Pericardium fibroblast (primary cell): ENCODE results near the gene MALSU1.

- RAMPAGE, long total RNA, result no peak
These were observed 201.4 kb upstream of the CDCA7L start for GRCh38 chr7:22146908-22147661.

GRCh38 chr7:22219759-22220633, 137.0 kb downstream of the RAPGEF5 start:
- RAMPAGE, long total RNA, result no peak

- RAMPAGE, long total RNA, result no peak
These were observed 823 bp downstream of the RAPGEF5 start for GRCh38 chr7:22355899-22356762.

DNA sequence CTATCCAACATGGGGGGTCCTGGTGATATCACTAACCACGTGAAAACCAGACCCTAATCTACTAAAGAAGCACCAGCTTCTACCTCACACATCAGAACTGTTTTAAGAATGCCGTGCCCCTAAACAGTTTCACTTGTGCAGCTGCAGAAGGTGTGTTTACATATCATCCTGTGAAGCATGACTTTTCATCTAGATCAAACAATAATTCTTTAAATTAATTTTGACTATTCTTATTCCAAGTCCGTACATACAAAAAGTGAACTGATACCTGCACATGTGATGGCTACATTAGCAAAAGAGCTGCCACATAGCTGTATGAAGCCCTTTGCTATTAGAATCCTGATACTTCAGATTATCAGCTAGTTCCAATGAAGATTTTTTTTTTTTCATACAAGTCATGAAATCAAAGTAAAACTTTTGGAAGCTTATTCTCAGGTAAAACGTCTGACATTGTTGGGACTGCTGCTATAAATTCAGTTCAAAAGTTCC, 60.9 kb downstream of the STEAP1B start:
- RAMPAGE, long total RNA, result no peak

GRCh38 chr7:22445046-22445972, 54.7 kb downstream of the STEAP1B start:
- RAMPAGE, long total RNA, result no peak

DNA sequence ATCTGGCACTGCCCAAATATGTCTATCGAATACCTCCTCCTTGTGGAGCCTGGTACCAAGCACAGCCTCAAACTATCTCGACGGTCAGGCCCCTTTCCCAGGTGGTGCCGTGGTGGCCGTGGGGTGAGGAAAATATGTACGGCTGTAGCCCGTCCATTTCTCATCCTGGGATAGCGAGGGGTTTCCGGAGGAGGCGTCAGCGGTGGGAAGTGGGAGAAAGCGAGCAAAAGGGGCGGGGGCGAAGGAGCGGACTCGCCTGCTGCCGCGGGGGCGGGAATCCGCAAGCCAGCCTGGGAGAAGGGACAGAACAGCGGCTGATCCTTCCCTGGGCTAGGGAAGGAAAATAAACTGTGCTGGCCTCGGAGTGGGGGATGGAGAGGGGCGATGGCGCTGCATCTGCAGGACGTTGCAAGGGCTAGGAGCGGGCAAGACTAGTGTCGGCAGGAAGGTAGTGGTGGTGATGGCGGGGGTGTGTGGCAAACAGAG, 49.7 kb upstream of the STEAP1B start:
- RAMPAGE, long total RNA, result no peak

GRCh38 chr7:22667430-22668296, 59.3 kb upstream of the IL6 start:
- RAMPAGE, long total RNA, result no peak

DNA sequence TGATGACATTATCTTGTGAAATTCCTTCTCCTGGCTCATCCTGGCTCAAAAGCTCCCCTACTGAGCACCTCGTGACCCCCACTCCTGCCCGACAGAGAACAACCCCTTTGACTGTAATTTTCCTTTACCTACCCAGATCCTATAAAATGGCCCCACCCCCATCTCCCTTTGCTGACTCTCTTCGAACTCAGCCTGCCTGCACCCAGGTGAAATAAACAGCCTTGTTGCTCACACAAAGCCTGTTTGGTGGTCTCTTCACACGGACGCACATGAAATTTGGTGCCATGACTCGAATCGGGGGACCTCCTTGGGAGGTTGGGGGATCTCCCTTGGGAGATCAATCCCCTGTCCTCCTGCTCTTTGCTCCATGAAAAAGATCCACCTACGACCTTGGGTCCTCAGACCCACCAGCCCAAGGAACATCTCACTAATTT, 23.5 kb upstream of the IL6 start:
- RAMPAGE, long total RNA, result no peak

DNA sequence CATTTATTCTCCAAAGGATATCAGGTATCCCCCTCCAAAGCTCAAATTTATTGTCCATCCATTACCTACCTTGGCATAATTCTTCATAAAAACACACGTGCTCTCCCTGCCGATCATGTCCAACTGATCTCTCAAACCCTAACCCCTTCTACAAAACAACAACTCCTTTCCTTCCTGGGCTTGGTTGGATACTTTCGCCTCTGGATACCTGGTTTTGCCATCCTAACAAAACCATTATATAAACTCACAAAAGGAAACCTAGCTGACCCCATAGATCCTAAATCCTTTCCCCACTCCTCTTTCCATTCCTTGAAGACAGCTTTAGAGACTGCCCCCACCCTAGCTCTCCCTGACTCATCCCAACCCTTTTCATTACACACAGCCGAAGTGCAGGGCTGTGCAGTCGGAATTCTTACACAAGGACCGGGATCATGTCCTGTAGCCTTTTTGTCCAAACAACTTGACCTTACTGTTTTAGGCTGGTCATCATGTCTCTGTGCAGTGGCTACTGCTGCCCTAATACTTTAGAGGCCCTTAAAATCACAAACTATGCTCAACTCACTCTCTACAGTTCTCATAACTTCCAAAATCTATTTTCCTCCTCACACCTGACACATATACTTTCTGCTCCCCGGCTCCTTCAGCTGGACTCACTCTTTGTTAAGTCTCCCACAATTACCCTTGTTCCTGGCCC, 20.1 kb upstream of the IL6 start:
- RAMPAGE, long total RNA, result no peak

- RAMPAGE, long total RNA, result no peak
These were observed 770 bp upstream of the IL6 start for GRCh38 chr7:22726106-22726754.

- RAMPAGE, long total RNA, result no peak
These were observed 1.0 kb downstream of the IL6 start for GRCh38 chr7:22728112-22728340.

- RAMPAGE, long total RNA, result no peak
These were observed 4.2 kb downstream of the IL6 start for GRCh38 chr7:22731127-22731627.

DNA sequence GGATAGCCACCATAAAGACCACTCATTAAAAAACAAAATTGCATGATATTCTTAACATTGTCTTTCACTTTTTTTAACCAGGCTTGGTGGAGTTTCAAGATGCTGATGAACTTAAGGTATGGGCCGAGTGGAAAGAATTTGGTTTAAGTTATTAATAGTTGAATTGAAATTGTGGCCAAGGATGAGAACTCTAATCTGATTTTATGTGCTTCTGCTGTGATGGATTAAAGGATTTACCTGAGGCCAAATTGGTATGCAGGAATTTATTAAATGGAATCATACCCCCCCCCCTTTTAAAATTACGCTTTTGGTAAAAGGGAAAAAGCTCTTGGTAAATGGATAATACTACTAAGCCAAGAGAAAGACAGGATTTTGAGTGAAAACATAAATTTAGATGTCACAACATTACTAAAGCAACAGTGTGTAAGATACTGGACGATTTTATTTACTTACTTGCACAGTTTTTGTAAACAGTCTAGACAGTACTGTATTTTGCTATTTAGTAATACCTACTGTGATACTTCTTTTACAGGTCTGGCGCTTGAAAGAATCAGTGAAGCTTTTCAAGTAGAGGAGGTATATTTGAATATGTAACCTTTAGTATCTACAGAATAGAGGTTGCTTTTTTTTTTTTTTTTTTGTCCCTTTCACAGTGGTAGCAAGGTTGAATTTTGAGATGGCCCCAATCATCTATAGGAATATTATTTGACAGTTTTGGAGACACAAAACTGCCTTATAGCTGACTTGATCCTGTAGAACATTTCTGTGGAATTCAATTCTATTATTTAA, 34.0 kb upstream of the TOMM7 start:
- RAMPAGE, long total RNA, result no peak

GRCh38 chr7:22864857-22865758, 42.5 kb upstream of the TOMM7 start:
- RAMPAGE, long total RNA, result no peak

GRCh38 chr7:23014220-23014668, 314 bp upstream of the HYCC1 start:
- RAMPAGE, long total RNA, result no peak

DNA sequence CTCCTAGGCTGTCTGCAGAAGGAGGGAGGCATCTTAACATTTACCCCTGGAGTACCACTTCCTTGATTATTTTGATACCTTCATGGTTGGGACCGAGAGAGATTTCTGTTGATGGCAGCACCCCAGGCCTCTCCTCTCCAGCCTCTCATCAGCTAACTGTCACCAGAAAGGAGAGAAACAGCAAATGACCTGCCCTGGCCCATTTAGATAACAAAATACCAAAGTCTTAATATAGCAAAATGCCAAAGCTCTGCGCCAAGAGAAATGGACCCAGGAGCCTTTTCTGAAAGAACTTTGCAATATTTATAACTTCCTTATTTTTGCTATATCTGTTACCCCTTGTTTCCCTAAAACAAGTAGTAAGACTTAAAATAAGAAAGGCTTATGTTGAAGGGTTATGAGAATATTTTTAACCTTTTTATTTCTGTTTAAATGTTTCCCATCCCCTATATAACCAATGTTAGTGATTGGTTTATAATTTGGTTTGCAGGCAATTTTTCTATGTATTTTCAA, 29.9 kb upstream of the KLHL7 start:
- RAMPAGE, long total RNA, result no peak

DNA sequence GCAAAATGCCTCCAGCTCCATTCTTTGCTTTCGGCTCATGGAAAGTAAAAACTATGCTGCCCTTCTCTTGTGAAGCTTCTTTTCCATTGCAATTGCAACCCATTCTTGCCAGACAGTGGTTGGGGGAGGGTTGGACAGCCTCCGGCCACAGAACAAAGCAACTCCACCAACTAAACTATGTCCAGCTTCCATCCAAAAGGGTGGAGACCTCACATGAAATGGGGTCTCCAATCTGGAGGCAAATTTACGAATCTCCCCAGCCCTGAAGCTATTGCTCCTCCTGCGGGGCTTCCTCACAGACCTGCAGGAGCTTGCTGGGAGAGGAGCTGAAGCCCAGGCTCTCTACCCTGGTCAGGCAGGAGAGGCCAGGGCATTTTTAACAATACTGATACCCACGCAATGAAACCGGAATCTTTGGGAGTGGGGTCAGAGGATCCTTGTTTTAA, 543 bp downstream of the GPNMB start:
- RAMPAGE, long total RNA, result no peak

DNA sequence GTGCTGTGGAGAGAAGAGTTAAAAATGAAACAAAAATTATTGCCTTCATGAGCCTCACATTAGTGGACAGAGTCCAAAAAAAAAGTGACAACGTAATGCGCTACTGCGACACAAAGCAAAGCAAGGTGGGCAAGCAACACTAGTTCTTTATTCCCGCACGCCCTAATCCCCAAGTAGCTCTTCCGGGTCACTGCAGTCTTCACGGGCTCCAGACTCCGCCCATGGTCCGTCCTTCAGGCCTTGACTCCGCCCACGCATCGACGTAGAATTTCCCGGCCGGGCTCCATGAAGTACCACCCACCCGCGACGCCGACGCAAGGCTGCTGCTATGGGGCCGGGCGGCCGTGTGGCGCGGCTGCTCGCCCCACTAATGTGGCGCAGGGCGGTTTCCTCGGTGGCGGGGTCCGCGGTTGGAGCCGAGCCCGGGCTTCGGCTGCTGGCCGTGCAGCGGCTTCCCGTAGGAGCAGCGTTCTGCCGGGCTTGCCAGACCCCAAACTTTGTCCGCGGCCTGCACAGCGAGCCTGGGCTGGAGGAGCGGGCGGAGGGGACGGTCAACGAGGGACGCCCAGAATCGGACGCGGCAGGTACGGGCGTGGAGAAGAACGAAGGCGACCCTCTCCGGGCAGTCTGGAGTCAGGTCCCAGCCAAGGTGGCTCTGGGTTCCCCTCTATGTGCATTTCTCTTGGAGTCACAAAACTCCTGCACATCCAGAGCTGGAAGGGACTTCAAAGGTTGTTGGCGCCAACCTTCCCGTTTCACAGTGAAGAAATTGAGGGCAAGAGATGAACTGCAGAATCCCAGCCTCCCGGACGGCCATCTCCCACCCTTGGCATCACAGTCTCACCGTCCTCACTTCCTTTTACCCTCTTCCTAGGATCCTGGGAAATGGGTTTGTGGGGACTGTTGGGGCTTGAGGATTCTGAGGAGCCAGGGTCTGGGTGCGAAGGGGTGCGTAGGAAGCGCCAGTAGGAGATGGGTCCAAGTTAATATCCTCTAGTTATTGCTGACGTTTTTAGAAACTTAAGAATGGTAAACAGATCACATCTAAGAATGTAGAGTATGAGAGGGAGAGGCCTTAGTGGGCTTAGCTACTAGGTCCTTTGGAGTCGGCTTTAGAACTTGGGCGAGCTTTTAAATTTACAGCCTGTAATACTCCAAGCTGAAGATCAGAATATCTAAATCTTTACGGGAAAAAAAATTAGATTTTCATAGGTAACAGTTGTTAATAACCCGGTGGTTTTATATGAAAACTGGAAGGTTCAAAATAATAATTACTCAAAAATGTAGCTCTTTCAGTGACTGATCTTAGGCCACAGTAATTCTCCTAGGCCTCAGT, at the start of gene MALSU1:
MALSU1 (plus strand) TSS at position 315 of the 1,336 bp plus-strand sequence.
- RAMPAGE, long total RNA, result start-site peak on the plus strand centred at position 324 of the sequence, 62 bp wide, 1,652 and 1,677 reads in 2 replicates

- RAMPAGE, long total RNA, result no peak
These were observed 11.4 kb downstream of the MALSU1 start for GRCh38 chr7:23310445-23311047.

DNA sequence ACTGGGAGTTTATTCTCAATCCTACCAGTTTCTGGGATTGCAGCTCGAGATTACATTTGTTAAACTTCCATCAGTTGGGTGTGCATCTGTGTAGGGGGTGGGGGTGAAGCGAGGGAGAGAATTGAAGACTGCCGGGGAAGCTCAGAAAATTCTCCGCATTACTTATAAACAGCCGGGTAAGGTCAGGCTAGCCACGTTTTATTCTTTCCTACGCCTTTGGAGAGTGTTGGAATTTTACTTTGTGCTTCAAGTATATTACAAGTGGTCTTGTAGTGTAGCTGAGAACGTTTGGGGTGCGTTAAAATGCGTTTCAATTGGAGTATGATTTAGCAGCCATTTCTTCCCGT, 1.2 kb downstream of the PALS2 start:
- RAMPAGE, long total RNA, result no peak